A673 (cell line): ENCODE data around the gene KLHDC8A.

- PRO-cap: no peak
These were observed 62.7 kb downstream of the MDM4 start for GRCh38 chr1:204578726-204579551.

DNA sequence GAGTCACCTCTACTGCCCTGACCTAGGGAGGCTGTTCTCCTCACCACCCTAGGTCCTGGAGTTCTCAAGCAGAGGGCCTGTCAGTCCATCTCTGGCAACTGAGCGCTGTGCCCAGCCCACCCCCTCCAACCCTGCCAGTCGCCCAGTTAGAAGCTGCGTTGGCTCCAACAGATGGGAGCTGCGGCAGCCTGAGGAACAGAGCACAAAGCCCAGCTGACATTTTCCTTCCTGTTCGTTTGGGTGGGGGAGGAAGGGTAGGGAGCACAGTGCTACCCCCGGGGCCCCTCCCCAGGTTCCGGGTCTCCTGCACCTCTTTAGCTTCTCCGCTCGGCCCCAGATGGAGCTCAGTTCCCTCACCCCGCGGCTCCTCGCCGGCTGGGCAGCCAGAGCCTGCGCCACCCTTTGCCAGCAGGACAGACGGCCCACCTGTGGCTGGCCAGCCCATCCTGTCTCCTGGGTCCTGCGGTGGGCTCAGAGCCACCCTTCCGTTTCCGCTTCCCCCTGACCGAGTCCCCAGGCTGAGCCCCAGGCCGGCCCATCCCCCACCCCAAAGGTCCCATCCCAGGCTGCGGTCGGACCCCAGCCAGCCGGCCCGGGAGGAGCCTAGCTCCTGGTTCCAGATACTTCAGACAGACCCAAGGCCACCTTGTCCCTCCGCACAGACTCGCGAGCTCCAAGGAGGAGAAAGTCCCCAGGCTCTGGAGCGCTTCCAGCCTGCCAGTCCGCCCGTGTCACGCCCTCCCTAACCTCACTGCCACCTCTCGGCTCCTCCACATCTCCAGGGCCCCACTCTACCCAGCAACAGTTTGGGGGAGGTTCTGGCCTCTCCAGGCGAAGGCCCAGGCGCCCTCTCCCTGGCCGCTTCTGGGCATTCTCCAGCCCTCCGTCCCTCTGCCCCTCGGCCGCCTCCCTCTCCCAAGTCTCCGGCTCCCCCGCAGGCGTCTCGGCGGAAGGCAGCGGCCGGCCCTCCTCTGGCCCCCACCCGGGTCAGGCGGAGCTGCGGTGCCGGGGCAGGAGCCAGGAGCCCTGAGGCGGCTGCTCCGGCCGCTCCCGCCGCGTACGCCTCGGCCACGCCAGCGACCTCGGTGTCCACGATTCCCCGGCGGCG, 1.0 kb downstream of the LRRN2 start:
- PRO-cap: no peak

DNA sequence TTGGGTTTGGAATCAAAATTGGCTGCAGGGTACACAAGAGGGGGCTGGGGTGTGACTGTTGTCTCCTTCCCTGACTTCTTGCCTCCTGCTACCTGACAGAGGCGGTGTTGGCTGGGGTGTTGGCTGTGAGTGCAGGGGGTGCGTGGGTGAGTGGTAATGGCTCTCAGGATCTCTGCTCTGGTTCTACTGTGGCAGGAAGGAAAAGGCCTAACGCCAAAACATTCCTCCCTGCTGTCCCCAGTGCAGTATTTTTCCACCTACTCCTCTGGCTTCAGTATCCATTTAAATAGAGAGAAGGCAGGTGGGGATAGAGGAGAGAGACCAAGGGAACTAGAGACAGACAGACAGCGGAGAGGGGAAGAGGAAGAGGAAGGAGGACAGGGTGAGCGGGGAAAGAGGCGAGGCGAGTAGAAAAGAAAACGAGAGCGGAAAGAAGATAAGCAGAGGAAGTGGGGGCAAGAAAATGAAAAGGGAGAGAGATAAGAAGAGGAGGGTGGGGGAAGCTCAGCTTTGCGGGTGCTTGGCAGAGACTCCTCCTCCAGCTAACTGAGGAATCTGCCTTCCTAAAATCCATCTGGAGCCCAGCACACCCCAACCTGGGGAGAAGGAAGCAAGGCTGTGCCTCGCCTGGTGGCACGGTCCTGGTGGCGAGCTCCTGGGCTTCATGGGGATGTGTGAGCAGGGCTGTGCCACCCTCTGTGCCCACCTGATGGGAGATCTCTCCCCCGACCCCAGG, 20.9 kb upstream of the LRRN2 start:
- PRO-cap: no peak

- PRO-cap: no peak
These were observed 29.2 kb upstream of the CNTN2 start for GRCh38 chr1:205013640-205014412.

- PRO-cap: bidirectional peak, plus-strand start at chr1:205175727, minus-strand start at chr1:205175575; bidirectional peak, plus-strand start at chr1:205176228, minus-strand start at chr1:205175945
These were observed 35.9 kb downstream of the DSTYK start for GRCh38 chr1:205175407-205176197.

- PRO-cap: no peak
These were observed 46.3 kb downstream of the NUAK2 start for GRCh38 chr1:205275059-205275810.

- PRO-cap: no peak
These were observed 35.0 kb downstream of the NUAK2 start for GRCh38 chr1:205286516-205286984.

GRCh38 chr1:205301731-205302305, 19.7 kb downstream of the NUAK2 start:
- PRO-cap: no peak

- PRO-cap: no peak
These were observed at the start of gene KLHDC8A for GRCh38 chr1:205356404-205357480. Gene KLHDC8A, minus strand, starts transcription at chr1:205356922.

DNA sequence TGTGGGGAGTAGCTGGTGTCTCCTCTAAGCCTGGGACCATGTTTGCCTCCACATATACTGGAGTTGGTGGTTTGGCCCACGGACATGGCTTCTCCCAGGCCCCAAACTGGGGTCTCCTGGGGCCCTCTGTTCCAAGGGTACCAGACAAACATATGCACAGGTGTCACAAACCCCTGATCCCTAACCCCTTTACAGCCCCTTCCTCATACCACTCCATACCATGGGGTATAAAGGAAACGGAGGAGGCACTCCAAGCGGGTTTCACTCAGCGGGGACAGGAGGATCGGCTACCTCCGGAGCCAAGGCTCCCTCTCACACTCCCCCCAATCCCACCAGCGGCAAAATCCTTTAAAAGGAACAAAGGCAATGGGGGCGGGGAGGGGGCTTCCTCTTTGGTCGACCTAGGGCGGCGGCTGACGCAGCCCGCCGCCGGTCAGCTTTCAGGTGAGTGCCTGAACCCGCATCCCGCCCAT, 504 bp downstream of the BLACAT1 start:
- PRO-cap: no peak

GRCh38 chr1:205477517-205478577, 22.0 kb upstream of the BLACAT1 start:
- PRO-cap: no peak

GRCh38 chr1:205528812-205529745, 24.6 kb downstream of the CDK18 start:
- PRO-cap: no peak

- PRO-cap: no peak
These were observed 3.1 kb downstream of the SLC45A3 start for GRCh38 chr1:205677040-205677694.

DNA sequence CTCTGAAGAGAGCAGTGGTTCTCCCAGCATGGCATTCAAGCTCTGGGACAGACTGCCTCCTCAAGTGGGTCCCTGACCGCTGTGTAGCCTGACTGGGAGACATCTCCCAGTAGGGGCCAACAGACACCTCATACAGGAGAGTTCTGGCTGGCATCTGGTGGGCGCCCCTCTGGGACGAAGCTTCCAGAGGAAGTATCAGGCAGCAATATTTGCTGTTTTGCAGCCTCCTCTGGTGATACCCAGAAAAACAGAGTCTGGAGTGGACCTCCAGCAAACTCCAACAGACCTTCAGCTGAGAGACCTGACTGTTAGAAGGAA, 43.3 kb downstream of the SLC26A9 start:
- PRO-cap: no peak

DNA sequence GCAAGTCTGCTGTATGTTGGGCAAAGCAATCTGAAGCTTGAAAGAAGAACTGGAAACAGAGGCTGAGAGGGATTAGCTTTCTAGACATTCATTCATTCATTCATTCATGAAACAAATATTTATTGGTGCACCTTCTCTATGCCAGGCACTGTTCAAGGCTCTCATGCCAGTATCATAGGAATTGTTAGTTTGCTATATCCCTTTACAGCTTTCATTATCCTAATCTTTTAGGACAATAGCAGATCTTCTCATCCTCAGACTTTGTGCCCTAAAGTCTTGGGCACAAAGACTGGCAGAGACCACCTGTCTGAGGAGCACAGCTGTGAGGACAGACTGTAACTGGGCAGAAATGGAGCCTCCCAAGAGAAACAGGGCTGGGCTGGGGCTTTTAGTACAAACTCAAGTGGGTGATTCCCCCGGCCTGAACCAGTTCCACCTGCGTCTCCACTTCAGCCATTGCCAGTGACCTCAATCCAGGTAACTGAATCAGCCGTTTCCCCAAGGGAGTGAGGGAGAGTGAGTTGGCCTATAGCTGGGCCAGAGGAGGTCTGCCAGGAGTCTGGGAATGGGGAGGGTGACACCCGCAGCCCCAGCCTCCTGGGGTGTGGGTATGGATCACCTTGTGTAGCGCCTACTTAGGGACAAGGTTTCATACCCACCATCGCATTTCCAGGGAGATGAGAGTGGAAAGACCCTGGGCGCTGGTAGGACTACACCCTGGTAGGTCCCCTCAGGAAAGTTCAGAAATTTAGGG, 8.6 kb downstream of the SLC26A9 start:
- PRO-cap: no peak

DNA sequence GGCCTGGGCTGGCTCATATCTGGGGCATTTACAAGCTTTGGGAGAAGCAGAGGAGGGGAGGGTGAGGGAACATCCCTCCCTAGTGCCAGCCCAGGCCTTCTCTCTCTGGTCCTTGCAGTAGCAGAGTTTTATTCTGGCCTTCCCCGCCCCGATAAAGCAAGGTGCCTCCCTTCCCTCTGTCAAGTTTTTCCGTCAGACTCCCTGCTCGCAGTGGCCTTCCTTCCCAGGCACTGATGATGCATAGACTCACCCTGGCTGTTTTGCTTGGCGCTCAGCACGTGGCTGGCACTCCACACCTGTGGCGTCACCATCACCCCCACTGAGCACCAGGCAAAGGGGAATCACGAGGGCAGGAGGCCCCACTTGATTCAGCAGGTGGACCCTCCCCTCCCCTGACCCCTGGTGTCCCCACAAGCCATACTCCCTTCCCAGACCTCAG, 7.4 kb downstream of the SLC26A9 start:
- PRO-cap: no peak

DNA sequence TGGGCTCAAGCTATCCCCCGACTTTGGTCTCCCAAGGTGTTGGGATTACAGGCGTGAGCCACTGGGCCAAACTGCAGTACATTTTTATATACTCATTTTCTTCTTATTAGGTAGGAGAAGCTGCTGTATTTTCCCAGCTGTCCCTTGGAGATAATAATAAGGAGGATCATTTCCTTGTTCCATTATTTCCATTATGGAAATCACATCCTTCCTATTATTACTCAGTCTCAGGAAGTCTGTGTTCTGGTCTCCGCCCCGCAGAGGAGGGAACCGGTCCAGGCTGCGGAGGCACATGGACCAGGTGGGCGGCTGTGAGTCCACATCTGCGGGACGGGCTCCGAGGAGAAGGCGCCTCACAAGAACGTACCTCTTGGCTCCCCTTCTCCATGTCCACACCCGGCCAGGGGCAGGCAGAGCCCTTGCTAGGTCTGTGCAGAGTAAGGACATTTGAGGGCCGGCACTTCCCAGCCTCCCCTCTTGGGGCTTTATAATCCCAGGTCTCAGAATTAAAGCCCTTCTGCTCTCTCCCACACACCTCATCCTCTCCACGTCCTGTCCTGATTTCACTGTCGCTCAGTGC, 14.6 kb downstream of the RAB7B start:
- PRO-cap: no peak

DNA sequence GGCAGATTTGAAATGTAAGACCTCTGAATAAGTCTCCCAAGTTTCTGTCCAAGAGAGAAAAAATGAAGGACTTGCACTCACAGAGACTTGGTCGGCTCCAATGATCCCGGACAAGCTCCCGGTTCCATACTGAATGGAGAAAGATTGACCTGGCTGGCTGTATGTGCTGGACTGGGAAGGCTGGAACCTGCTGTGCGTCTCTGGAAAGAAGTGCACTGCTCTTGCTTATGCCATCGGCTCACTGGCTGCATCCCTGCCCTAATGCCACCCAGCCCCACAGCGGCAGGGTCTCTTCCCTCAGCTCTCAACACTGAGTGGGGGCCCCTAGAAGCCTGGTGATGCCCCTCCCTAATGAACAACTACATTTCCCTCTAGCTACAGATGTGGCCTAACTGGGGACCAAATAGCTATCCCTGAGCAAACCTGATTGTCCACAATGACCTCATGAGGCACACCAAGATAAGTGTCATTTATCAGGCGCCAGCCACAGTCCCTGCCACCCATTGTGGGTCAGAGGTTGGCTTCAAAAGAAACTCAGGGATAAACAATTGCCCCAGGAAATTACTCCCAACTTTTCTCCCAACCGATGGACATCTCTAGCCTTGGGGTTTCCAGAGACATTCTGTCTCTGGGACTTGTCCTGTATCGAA, 2.6 kb downstream of the CTSE start:
- PRO-cap: no peak

DNA sequence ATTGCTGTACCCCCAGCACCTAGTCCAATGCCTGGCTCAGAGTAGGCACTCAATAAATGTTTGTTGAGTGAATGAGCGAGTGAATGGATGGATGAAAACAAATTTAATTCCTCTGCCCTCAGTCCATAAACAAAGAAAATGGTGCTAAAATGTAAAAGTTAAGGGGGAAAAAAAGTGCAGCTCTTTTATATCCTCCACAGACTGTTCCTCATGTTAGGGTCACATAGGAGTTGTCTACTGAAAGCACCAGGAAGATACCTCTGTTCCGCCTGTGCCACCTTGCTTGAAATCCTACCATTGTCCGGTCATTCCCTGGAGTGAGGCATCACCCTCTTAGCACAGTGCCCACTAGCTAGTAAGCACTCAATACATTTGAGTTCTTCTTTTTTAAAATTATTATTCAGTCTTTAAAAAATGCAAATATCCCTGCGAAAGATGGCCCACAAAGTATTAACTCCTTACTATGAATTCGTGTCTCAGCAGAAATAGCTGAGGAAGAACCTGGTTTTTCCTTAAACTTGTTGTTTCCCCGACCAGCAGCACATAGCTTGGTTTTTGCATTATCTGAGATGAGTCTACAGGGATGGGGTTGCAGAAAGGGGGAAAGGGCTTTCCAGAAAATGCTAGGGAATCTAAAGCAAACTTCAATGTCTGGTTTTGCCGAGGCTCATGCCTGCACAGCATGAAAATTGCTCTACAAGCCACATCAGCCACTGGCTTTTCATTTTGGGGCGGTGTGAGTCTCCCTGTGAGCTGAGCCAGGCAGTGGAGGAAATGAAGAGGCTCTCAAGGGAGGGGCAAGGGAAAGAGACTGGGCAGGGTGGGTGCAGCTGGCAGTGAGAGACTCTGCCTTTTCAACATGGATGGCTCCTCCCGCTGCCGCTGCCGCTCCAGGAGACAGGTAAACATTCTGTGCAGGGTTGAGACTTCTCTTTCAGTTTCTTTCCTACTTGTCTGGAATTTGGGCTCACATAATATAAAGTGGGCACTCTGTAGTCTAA, 11.0 kb upstream of the CTSE start:
- PRO-cap: no peak

DNA sequence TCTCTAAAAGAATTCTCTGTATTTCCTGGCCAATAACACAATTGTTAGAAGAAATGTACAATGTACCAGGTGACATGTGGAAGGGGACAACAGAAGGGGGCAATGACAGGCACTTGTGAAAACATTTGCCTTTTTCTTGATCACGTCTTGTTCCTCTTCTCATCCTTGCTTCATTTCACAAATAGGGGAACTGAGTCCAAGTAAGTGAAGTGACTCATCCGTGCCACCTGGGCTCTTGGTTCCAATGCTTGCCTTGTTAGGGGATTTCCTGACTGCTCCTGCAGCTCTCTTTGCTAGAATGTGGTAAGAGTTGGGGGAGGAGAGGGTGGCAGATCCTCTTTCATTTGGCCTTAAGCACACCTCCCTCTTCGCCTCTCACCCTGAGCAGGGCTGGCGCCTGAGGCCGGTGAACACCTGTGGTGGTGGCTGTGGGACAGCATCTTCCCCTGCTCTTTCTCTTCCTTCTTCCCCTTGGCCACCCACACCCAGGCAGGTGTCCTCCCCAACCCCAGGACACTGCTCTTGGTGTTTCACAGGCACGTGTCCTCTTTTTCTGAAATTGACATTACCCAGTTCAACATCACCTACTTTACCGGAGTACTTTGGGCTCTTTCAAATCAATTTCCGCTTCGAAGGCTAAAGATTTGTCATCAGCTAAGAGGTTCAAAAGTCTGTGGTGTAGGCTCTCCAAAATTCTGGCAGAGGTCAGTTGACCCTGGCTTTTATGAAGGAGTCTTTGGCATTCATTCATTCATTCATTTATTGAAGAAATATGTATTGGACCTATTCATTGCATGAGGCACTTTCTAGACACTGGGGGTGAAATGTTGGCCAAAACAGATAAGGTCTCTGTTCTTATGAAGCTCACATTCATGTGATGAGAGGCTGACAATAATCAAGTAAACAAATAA, 2.1 kb upstream of the RHEX start:
- PRO-cap: no peak